Endometrial microvascular endothelial cells (primary cell): Measurements from ENCODE around the gene DNAJA2.

DNA sequence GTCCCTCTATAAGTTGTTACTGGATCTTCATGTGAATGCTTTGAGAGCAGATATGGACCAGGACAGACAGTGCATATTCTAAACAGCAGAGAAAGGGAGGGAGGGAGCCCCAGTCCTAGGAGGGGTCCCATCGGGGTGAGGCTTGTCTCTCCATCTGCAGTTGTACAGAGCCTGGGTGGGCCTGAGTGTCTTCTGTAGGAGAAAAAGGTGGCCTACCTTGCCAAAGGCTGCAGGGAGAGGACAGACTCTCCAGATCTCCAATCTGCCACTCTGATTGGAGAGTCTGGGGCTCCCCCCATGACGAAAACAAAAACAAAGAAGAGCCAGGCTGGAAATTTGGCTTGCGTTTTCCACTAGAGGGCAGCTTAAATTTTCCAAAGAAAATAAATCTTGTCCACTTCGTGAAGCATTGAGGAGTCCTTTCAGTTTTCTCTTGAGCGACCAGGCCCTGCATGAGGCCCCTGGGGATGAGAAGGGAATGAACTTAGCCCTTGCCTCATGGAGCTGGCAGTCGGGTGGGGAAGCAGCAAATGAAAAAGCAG, 8.1 kb upstream of the SHCBP1 start:
- RAMPAGE, long total RNA = no peak

- RAMPAGE, long total RNA = no peak
Measured at GRCh38 chr16:46746654-46747349, 1.3 kb downstream of the MYLK3 start.

DNA sequence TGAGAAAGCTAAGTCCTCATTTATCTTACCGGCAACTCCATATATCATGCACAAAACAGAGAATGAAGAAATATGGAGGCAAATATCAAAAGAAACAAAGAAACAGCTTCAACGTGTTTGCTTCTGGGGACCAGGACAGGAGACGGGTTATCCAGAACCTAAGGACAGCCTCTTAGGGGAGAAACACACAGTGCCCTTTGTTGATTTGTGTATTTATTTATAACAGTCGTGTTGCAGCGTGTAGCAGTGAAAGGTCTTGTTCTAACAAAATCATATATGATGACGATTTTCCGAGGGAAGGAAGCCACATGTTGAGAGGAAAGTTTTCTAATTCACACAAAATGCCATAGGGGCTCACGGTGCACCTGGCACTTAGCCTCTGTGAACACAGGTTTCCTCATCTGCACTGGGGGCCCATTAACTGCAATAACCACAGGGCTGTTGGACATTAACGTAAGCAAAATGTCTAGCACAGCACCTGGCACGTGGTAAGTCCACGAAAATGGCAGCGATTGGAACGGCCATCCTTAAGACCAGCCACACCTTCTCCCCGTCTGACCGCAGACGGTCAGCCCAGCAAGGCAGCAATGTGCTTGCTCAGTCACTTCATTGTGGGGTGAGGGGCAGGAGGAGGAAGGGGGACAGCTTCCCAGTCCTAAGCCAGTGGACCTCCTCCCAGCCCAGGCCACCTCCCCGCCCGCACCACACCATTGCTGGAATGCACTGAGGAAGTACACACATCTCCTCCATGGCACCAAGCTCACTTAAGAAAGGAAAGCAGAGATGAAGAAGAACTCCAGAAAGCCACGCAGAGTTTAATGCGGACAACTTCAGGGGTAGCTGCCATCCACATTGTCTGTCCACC, 8.4 kb upstream of the MYLK3 start:
- RAMPAGE, long total RNA = no peak

DNA sequence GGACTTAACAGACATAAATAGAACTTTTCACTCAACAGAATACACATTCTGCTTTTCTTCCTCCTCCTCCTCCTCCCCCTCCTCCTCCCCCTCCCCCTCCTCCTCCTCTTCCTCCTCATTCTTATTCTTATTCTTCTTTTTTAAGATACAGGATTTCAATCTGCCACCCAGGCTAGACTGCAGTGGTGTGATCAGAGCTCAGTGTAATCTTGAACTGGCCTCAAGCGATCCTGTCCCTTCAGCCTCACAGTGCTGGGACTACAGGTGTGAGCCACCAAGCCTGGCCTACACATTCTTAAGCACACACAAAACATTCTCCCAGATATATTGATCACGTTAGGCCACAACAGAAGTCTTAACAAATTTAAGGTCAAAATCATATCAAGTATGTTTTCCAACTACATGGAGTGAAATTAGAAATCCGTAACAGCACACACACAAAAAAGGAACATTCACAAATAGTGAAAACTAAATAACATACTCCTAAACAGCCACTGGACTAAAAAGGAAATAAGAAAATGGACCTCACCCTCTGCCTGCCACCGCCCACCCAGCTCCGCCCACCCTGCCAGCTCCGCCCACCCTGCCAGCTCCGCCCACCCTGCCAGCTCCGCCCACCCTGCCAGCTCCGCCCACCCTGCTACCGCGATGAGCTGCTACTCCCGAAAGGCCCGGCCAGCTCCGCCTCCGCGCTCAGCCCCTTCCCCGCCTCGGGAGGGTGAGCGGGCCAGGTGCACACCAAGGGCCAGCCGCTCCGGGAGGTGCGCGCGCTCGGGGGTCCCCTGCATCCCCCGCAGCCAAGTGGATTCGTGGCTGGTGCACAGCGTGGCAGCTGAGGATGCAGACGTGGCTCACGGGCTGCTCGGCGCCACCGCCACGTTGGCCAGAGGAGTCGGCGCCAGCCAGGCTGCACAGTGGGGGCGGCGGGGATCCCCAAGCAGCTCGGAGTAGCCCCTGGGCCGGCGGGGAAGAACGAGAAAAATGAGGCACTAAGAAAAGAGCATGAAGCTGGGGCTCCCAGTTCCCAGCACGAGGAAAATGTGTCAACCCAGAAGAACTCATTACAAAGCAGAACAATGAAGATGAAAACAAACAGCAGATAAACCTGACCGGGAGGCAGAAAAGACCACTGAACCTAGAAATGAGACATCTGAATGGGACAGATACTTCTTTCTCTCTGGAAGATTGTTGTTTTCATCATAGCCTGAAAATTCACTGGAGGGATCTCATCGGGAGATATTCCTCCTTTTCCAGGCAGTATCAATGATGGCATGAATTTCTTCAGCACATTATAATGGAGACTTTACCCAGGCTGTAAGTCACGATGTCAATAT, 41.1 kb downstream of the C16orf87 start:
- RAMPAGE, long total RNA = no peak

GRCh38 chr16:46829784-46830268, 1.2 kb downstream of the C16orf87 start:
- RAMPAGE, long total RNA = no peak

DNA sequence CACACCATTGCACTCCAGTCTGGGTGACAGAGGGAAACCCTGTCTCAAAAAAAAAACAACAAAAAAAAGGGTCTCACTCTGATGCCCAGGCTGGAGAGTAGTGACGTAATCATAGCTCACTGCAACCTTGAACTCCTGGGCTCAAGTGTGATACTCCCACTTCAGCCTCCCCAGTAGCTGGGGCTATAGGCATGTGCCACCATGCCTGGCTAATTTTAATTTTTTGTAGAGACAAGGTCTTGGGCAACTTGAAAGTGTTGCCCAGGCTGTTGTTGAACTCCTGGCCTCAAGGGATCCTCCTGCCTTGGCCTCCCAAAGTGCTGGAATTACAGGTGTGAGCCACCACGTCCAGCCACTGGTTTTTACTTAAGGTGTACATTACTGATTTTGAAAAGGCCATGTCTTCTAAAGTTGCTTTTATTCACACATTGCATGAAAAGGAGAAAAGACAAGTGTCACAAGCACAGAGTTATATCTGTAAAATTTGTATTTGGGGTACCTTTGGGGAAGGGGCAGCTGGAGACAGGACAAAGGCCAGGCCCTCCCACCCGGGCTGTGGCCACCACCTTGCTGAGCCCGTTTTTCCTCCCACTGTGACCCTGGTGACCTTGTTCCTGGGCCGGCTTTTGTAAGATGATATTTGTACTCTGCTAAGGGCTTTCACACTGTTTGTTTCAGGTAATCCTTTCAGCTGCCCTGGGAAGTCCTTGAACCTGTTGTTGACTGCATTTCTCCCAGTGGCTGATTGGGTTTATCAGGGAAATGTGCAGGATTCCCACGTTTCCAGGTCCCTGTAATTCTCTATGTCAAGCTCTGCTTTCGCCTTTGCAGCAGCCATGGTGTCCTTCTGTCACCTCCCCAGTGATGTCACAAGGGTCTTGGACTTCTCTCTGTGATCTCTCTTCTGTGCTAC, 11.6 kb downstream of the GPT2 start:
- RAMPAGE, long total RNA = no peak

GRCh38 chr16:46903369-46904139, 19.4 kb downstream of the GPT2 start:
- RAMPAGE, long total RNA = no peak

DNA sequence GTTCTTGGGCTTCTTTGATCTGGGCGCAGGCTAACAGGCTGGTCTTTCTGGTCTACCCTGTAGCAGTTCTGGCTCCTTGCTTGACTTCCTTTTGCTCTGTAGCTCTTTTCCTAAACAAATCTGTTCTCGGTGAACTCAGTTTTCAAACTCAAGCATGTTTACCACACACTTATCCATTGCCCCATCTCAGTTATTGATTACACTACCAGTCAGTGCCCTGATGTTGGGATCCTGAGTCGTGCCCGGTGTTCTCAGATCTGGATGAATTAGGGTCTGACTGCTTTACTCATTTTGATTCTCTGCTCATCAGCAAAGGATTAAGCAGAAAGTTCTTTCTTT, 36.5 kb downstream of the GPT2 start:
- RAMPAGE, long total RNA = no peak

GRCh38 chr16:46967899-46968280, 5.6 kb downstream of the DNAJA2 start:
- RAMPAGE, long total RNA = no peak

- RAMPAGE, long total RNA = start-site peak on the minus strand at chr16:46973640-46973685, 1,687 and 1,363 reads in 2 replicates
Measured at GRCh38 chr16:46973525-46974158, at the start of gene DNAJA2. DNAJA2 (minus strand) TSS chr16:46973674.

DNA sequence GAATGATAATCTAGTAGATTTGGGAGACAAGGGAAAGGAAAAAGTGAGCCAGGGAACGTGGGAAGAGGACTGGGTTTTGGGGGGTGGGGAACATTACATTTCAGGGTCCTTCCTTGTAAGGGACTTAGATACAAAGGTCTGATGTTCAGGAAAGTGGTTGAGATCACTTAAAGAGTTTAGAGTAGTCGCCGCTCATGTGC, 85.8 kb upstream of the NETO2 start:
- RAMPAGE, long total RNA = no peak

GRCh38 chr16:47592836-47593172, 131.7 kb downstream of the PHKB start:
- RAMPAGE, long total RNA = no peak

GRCh38 chr16:47650761-47650968, 189.5 kb downstream of the PHKB start:
- RAMPAGE, long total RNA = no peak

GRCh38 chr16:47687943-47688336, 226.8 kb downstream of the PHKB start:
- RAMPAGE, long total RNA = no peak

- RAMPAGE, long total RNA = no peak
Measured at GRCh38 chr16:48272824-48273394, 25.6 kb upstream of the ABCC11 start.

DNA sequence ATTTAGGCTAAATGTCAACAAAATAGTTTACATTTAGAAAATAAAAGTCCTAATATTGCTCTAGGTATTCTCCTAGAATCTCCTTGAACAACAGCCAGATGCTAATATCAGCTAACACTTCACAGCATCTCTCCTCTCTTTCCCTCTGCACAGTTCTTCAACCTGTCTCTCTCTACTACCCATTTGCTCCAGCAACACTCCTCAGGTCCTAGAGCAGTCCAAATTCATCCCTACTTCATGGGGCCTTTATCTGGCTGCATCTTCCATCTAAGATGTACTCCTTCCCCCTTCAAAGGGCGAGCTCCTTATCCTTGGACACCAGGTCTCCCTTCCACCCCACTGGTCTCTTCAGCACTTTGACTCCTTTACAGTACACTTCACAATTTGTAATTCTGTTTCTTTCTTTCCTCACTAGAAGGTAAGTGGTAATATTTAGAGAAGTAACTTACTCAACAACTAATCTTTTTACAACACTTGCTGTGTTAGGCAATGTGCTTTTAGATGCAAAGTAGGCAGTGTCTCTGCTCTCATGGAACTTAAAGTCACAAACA, 6.6 kb downstream of the SIAH1 start:
- RAMPAGE, long total RNA = no peak

- RAMPAGE, long total RNA = no peak
Measured at GRCh38 chr16:48384430-48385243, 576 bp downstream of the SIAH1 start.

DNA sequence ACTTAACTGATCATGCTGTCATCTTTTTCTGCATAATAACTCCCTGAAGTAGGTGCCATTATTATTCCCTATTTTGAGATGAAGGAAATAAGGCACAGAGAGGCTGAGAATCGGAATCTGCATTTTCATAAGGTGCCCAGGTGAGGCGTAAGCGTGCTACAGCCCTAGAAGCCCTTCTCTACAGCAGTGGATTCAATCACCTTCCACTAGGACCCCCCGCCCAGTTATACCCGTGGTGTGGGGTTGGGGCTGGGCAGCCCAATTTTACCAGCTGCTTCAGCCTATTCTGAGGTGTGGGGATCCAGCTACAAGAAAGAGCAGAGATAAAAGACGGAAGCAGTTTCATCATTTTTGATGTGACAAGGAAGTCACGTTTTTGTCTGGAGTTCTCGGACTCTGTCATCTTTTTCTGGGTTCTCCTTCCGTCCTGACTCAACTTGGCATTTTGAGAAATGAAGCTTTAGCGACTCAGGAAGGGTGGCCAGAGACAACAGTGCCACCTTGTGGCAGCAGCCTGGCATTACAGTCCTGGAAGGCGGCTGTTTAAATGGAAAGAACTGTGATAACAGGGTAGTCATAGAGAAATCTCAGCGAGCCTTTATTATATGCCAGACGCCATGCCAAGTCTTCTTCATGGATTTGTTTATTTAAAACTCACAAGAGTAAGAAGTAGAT, 20.3 kb upstream of the N4BP1 start:
- RAMPAGE, long total RNA = no peak

DNA sequence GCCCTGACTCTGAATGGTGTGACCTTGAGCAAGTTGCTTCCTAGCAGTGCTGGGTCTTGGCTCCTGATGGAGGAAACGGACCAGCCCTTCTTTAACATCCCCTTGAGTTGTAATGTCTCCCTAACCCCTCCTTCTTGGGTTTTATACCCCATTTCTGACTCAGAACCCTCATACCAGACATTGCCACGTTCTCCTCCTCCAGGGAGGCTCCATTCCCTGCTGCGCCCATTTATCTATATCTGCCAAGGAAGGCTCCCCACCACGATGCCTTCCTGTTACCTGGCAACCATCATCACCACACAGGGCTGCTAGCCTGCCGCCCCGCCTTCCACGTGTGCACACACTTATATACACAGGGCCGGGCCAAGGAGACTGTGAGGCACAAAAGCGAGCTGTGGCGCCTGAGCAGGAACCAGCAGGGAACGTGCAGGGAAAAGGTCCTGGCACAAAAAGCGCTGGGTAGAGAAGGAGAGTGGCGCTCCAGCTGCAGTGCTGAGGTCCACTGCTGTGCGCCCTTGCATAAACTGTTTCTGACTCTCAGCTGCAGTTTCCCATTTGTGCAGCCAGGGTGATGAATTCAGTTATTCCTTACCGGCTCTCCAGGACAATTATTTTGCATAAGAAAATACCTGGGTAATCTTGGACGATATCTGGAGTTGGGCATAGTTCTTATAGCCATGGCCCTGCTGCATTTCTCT, 261.8 kb downstream of the CBLN1 start:
- RAMPAGE, long total RNA = no peak

DNA sequence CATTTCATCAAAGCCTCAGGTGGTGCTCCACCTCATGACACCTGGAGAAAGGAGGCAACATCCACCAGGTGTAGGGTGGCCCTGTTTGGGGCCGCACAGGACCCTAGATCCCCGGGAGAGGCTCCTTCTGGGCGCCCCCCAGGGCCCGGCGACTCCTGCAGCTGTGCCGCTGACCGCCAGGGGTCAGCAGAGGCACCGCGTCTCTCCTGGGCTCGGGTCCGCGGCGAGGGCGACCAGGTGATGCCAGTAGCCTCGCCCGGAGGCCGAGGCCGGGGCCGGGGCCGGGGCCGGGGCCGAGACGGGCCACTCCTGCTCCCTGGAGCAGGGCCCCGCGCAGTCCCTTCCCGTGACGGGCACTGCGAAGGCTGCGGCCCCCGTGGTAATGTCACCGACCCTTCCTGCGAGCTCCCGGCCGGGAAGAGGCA, 118.6 kb downstream of the C16orf78 start:
- RAMPAGE, long total RNA = no peak